Left colon (tissue), 1 donor: Measurements from ENCODE around the genes NLE1, TBC1D3I and TBC1D3G.

GRCh38 chr17:35017246-35017950 is 37.1 kb downstream of the LIG3 start:
- PRO-cap, result no peak

- PRO-cap, result unidirectional peak, minus-strand start at chr17:35142286
Observed at GRCh38 chr17:35141614-35142714, at the start of gene NLE1. Gene NLE1, minus strand, starts transcription at chr17:35142303.

DNA sequence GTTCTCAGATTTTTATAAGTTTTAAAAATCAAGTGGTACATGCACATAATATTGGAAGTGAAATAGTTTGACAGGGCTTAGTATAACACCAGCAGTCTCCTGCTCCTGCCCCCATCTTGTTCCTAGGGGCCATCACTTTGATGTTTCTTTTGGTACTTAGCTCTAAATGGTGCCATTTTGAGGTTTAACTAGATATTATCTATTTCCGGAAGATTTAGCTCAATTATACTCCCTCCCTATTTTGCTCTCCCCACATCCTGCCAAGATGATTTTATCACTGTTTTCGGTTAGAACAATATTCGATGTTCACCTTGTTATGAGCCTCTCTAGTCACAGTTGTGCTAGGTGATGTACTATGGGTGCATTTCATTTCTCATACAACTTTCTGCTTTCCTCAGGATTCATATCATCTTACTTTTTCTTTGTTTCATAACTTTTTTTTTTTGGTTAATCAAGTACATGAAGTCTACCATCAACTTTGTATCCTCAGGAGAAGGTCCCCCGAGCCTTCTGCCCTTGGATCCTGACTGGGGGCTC is 20.0 kb upstream of the SLC35G3 start:
- PRO-cap, result bidirectional peak, plus-strand start at position 344 of the sequence, minus-strand start at position 139 of the sequence

GRCh38 chr17:35362935-35364006 is 10.2 kb downstream of the SLFN11 start:
- PRO-cap, result no peak

DNA sequence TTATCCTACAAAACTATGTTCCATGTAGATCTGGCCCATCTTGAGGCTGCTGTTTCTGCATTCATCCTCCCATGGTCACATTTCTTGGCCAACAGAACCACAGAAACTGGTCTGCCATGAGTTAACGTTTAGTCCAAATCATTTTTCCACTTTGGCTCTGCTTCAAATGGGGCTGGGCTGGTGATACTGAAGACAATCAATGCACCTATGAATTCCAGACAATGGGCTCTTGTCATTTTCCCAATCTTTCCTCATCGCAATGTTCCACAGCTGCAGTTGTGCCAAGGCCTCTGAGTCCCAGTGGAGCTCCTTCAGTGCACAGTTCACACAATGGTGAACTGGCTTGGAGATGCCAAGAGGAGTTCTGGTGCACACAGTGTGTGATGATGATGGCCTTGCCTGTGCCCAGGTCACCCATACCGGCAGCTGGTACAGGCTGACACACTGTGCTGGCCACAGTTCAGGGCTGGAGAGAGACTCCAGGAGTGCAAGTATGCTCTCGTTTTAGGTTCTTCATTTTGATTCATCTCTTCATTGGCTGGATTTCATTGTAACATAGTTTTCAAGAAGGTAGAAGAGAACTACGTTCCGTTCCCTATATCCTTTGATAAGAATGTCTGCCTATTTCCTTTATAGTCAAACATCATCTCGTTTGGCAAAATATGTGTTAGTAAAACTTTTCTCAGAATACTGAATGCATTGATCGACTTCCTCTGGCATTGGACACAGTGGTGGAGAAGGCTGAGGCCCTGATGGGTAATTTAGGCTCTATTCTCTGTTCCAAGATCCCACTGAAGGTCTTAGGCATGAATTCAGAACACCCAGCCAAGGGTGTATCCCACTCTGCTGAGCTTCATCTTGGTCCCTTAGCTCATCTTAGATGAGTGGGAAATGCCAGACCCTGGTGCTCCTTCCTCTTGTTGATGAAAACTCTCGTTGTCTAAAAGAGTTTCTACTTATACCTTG is 22.3 kb downstream of the SLFN12 start:
- PRO-cap, result no peak

GRCh38 chr17:35431993-35432131 is 438 bp downstream of the SLFN12 start:
- PRO-cap, result no peak

GRCh38 chr17:35725993-35726677 is 5.3 kb upstream of the RASL10B start:
- PRO-cap, result no peak

- PRO-cap, result no peak
Observed at GRCh38 chr17:35763707-35765145, 3.5 kb downstream of the C17orf50 start.

- PRO-cap, result no peak
Observed at GRCh38 chr17:35809640-35810310, 491 bp downstream of the TAF15 start.

DNA sequence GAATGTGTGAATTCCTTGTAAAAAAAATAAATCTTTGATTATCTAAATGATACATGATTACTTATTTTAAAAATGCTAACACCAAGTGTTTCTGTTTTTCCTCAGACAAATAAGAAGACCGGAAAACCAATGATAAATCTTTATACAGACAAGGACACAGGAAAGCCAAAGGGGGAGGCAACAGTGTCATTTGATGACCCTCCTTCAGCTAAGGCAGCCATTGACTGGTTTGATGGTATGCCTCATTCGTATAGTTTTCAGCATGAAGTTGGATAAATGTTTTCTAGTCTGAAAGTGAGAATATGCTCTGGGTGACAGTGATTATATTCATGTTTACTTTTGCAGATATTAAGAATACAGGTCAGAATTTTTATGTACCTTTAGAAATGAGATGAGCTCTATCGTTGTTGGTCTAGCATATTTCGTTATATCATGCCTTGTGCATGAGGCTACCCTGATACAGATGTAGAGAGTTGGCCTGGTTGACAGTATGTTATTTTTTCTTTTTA is 29.1 kb downstream of the TAF15 start:
- PRO-cap, result no peak

- PRO-cap, result no peak
Observed at GRCh38 chr17:35900766-35901273, 20.7 kb upstream of the CCL5 start.

DNA sequence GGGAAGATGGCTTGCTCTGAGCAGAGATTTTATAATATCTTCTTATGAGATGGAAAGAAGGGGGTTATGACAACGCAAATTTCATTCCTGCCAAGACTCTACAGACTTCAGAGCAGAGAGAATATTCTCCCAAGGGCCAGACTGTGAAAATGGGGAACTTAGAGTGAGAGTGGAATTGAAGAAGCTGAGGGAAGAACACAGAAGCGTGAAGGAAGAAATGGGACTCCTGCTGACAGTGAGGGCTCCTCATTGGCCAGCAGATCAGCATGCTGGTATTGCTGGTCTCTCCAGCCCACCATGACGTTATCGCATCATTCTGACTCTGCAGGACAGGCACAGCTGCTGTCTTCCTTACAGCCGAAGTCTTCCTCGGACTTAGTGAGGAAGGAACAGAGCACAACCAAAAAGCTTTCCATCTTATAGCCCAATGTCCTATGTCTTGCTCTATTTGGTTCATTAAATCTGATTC is 24.3 kb downstream of the CCL4 start:
- PRO-cap, result no peak

DNA sequence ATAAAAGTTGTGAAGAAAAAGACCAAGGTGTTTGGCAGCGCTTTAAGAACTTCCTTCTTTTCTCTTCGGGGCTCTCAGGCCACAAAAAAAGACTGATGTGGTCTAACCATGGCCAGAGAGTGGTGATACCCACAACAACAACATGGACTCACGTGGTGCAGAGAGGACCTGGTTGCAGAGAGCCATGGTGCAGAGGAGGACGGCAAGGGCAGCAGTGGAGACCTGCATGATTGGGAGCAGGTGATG is 189 bp downstream of the CCL3L3 start:
- PRO-cap, result no peak

DNA sequence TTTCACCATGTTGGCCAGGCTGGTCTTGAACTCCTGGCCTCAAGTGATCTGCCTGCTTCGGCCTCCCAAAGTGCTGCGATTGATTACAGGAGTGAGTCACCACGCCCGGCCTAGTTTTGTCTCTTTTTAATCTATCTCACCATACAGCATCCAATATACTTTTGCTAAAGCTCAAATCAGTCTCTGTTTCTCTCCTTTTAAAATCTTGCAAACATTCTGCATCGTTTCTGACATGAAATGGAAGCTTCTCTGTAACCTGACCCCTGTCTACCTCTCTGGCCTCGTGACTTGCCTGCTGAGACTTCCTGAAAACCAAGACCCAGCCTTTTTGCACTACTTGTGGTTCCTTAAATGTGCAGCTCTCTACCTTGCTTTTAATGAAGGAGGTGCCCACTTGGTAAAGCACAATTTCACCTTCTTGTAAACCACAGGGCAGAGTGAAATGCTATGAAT is 5.9 kb upstream of the CCL3L3 start:
- PRO-cap, result no peak

GRCh38 chr17:36264495-36264784 is at the start of gene TBC1D3I:
Gene TBC1D3I, minus strand, starts transcription at chr17:36264570.
- PRO-cap, result no peak

- PRO-cap, result no peak
Observed at GRCh38 chr17:36323638-36323955, at the start of gene TBC1D3G. Gene TBC1D3G, plus strand, starts transcription at chr17:36323884.

DNA sequence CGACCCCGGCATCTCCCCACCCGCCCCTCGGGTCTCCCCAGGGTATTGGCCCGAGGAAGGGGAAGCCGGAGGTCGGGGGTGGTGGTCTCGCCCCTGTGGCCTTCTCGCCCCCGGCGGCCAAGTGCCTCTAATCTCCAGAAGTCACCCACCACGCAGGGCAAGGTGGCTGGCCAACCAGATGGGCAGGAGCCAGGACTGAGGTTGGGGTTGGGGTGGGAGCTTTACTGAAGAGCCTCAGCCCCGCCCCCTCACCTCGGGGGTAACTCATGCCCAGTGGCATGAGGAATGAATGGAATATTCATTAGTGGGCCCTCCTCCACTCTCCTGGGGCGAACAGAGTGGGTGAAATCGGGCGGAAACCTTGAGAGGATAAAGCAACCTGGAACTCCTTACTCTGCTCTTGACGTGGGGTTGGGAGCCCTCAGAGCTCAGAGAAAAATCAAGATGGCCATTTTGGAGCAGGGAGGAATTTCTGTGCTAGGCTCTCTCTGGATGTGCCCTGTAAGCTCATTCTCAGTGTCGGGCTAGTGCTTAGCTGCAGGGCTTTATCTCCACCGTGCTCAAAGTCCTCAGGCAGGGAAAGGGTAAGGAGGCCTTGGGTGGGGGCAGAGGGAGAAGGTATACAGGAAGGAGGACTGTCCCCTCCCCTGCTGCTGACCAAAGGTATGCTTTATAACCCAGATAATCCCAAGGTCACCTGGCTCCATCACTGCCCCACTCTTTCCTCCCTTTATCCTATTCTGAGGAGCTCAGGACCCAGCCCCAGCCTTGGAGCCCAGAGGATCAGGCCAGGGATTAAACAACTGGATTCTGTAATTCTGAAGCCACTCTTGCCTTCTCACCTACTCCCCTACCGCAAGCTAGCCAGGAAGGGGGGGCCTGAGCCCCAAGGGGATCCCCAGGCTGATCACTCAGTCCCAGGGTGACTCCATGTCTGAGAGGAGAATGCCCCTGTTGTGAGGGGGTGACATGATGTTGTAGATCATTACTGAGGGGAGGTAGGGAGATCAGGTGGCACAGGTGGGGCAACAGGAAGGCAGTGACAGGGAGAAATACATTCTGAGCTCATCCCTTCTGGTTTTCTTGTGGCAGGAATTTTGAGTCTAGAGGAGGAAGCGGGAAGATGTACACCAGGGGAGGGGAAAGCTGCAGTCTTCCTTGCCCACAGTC is 1.1 kb downstream of the DHRS11 start:
- PRO-cap, result bidirectional peak, plus-strand start at position 733 of the sequence, minus-strand start at position 518 of the sequence

- PRO-cap, result no peak
Observed at GRCh38 chr17:36921071-36921920, 16.0 kb upstream of the LHX1 start.

GRCh38 chr17:37004879-37005417 is 56.2 kb downstream of the AATF start:
- PRO-cap, result no peak

GRCh38 chr17:37085270-37086192 is 136.8 kb downstream of the AATF start:
- PRO-cap, result no peak